Mesenchymal stem cell of Wharton's jelly (primary cell): ENCODE measurements around the gene GAA.

DNA sequence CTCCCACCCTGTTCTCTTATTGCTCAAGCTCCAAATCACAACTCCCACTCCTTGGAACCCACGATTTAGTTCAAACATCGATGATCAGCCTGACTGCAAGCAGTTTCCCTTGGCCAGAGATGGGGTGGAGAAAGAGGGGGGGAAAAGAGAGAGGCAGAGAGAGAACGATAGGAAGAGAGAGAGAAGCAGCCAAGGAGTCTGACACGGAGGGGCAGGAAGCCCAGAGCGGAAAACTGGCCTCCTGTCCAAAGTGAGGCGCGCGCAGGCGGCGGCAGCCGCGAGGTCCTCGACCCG is 1.6 kb upstream of the CBX8 start:
- CAGE, long polyA plus RNA = no peak

GRCh38 chr17:79813543-79813746 is 16.6 kb upstream of the CBX8 start:
- CAGE, long polyA plus RNA = no peak

DNA sequence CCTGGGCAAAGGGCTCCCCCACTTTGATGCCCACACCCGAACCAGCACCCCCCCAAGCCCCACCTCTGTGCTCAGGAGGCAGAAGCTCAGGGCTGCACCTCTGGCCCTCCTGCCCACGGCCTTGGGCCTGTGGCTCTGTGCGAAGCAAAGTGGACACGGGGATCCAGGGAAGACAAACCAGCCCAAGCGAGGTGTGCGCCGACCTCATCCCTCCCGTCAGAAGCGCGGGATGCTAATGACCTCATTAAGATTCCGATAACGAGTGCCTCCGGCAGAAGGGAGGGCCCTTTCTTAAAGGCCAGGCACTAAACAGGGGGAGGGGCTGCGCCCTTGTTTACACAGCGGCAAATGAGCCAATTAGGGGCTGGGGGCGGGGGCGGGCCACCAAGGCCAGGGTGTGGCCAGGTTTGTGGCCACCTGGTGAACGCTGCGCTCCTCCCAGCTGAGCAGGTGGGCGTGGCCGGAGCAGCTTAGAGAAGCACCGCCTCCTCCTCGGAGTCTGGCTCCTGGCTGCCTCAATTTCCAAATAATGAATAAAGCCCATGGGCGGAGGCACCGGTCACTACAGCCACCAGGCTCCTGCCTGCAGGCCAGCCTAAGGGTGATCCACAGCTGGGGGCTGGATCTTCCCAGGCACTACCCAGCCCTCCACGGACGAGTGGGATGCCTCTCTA is 3.2 kb downstream of the CBX4 start:
- CAGE, long polyA plus RNA = no peak

DNA sequence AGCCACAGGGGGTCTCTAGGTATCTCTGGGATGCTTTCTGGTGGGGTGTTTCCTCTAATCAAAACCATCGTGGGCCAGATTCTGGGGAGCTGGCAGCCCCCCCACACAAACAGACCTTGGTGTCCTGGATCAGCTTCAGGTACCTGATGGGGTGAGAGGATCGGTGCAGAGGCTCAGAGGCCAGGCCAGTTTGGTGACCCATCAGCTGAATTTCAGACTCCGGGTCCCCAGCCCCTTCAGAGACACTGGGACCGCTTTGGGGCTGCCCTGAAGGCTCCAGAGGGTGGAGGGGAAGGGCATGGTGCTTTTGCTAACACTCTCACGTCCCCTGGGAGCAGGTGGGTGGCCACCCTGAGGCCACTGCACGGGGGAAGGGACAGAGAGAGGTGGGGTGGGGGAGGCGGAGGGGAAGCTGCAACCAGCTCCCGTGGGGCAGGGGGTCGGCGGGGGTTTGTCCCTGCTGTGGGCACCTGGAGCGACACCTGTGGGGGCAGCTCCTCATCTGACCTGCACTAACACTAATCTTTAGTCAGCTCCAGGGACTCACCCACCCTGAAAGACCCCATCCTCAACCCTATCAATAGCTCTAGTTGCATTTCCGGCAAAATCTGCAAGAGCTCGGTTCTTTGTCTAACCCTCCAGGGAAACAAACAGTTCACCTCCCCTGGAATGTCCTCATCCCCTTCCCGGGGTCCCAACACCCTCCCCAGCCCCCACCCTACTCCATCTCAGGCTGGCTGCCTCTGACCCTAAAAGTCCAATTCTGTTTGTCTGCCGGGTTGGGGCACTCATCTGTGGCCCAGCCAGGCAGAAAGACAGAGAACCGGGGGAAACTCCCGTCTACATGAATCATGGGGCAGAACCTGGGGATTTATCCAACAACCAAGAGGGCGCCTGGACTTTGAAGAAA is 91.8 kb upstream of the CBX4 start:
- CAGE, long polyA plus RNA = no peak

GRCh38 chr17:80100843-80101877 is at the start of gene GAA:
GAA (plus strand) TSS chr17:80101581.
- CAGE, long polyA plus RNA = no peak

- CAGE, long polyA plus RNA = no peak
Measured at GRCh38 chr17:80263128-80263785, 2.6 kb downstream of the RNF213 start.

- CAGE, long polyA plus RNA = no peak
Measured at GRCh38 chr17:80283072-80283922, 22.6 kb downstream of the RNF213 start.

GRCh38 chr17:80287764-80288523 is 27.3 kb downstream of the RNF213 start:
- CAGE, long polyA plus RNA = no peak

GRCh38 chr17:80453190-80453842 is 23.1 kb downstream of the NPTX1 start:
- CAGE, long polyA plus RNA = no peak

DNA sequence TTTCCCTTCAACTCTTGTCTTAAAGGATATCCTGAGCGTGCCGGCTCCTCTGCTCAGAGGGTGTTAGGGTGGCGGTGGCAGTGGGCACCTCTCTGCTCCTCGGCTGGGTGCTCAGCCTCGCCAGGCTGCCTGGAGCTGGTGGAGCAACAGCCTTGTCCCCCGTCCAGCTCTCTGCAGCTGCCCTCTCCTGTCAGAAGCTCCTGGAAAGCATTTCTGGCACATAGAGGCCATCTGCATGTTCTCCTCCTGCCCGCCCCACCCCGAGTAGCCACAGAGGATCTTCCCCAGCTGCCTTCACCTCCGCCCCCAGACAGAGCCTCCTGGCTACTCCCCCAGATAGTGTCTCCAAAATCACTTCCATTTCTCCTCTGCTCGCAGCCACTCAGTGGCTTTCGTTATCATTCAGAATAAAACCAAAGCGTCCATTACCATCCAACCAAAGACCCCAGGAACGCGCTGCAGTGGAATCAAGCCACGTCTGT is 19.6 kb downstream of the NPTX1 start:
- CAGE, long polyA plus RNA = no peak

GRCh38 chr17:80560181-80560707 is 15.6 kb downstream of the RPTOR start:
- CAGE, long polyA plus RNA = no peak

GRCh38 chr17:80601169-80601512 is 56.5 kb downstream of the RPTOR start:
- CAGE, long polyA plus RNA = no peak

GRCh38 chr17:80649583-80650243 is 105.1 kb downstream of the RPTOR start:
- CAGE, long polyA plus RNA = no peak

GRCh38 chr17:80718428-80718975 is 173.9 kb downstream of the RPTOR start:
- CAGE, long polyA plus RNA = no peak

DNA sequence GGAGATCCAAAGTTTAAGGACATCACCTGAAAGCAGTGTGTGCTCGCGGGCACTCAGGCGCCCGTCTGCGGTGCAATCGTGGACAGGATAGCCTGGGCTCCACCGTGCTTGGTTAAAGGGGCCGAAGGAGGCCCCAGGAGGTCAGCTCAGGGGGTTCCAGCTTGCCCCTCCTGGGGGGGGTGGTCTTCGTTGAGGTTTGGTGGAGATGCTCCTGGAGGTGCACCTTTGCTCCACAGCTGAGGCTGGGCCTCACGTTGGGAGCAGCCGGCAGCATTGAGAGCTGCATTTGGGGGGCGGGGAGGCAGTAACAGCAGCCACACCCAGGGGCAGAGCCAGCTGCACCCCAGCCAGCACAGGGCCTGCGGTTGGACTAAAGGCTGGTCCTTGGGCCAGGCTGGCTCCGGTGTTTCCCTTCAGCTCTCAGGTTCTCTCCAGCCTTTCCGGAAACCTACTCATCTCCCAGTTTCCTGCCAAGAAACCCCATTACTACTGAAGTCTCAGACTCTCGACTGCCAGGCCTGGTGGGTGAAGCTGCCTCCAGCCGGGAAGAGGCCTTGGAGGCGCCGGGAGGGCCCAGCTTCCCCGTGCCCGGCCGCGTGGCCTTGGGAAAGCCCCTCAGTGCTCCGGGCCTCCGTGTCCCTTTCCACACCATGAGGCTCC is 14.2 kb upstream of the BAIAP2 start:
- CAGE, long polyA plus RNA = no peak

- CAGE, long polyA plus RNA = no peak
Measured at GRCh38 chr17:81043544-81044496, 8.9 kb downstream of the BAIAP2 start.

DNA sequence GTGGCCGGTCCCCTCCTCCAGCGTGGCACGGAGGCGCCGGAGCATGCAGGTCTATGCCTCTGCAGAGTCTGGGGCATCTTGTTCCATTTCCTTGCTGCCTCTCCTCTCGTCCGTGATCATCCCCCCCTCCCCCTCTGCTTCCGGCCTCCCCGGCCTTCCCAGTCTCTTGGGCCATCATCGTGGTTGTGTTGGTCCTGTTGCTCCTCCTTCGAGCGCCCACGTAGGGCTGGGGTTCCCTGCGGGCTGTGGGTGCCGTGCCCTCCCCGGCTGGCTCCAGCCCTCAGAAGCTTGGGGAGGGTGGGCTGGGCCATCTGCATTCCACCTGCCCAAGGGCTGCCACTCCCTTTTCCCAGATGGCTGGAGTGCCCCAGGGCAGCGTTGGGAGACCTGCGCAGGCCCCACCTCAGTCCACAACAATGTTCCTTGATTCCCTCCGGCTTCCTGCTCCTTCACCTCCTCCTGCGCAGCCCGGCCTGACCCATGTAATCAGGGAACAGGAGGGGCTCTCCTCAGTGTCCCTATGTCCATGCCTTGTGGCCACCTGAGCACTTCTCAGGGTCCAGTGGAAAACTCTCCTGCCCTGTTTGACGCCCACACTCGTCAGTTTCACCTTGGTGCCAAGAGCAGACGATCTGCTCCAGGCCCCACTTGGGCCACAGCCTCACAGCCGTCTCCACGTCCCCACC is 37.0 kb downstream of the BAIAP2 start:
- CAGE, long polyA plus RNA = no peak

DNA sequence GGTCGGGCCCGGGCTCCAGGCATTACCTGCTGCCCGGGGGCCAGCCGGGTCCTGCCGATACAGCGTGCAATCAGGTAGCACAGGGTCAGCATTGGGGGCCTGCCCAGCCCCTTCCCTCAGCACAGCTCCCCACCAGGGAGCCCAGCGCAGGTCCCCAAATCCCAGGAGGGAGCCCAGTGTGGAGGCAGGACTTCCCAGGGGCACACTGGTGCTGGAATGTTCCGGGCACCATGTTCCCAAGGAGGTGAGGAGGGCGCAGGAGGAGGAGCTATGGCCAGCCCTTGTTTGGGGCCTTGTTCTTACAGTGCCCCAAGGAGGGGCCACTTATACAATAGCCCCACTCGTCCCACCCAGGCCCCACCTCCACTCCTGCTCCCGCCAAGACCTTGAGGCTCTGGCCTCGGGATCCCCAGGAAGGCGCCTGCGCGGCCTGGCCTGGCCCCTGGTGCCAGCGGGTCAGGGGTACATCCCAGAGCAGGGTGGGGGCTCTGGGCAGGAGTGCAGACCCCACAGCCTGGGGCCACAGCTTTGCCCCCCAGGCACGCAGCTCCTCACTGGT is 32.6 kb upstream of the PVALEF start:
- CAGE, long polyA plus RNA = no peak

- CAGE, long polyA plus RNA = no peak
Measured at GRCh38 chr17:81192243-81192942, 26.4 kb upstream of the AATK start.

DNA sequence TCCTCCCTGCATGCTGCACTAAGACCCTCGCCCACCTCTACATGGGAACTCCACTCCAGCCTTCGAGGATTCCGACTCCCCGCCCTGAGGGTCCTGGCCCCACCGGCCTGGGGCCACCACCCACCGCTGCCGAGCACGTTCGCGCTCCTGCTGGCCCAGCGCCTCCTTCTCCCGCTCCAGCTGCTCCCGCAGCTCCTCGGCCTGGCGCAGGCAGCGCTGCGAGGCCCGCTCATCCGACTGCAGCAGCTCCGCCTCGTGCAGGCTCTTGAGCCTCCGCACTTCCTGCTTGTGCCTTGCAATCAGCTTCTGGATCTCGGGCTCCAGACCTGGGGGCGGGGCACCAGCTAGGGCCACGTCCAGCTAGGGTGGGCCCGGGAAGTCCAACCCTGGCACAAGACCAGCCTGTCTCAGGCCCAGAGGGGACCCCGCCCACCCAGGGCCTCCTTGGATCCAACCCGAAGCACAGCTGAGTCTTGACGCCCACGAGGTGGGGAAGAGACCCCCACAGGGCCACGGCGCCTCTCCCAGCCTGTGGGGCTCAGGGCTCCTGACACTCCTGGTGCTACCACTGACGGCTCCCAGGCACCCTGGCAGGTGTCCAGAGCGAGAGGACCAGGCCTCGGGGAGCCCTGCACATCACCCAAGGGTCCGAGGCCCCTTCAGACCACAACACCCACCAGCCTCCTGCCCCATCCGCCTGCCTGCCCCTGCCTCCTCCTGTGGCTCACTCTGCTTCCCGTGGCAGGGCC is 28.0 kb upstream of the AATK start:
- CAGE, long polyA plus RNA = no peak